SJCRH30 (cell line): ENCODE measurements around the genes LILRA2, LILRB1, EPS8L1 and HSPBP1.

DNA sequence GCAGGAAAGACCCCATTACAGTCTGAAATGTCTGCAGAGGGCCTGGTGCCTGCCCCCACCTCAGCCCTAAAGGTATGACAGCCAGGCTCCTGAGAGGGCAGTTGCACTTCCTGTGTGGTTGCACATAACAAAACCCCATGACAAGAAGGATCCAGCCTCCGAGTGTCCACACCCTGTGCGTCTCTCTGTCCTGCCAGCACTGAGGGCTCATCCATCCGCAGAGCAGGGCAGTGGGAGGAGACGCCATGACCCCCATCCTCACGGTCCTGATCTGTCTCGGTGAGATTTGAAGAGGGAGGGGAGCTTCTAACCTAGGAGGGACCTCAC is at the start of gene LILRA2:
Gene LILRA2, plus strand, starts transcription at position 157 of the 327 bp plus-strand sequence.
- RAMPAGE, long total RNA: no peak

GRCh38 chr19:54593807-54594382 is 463 bp downstream of the LILRA1 start:
- RAMPAGE, long total RNA: no peak

DNA sequence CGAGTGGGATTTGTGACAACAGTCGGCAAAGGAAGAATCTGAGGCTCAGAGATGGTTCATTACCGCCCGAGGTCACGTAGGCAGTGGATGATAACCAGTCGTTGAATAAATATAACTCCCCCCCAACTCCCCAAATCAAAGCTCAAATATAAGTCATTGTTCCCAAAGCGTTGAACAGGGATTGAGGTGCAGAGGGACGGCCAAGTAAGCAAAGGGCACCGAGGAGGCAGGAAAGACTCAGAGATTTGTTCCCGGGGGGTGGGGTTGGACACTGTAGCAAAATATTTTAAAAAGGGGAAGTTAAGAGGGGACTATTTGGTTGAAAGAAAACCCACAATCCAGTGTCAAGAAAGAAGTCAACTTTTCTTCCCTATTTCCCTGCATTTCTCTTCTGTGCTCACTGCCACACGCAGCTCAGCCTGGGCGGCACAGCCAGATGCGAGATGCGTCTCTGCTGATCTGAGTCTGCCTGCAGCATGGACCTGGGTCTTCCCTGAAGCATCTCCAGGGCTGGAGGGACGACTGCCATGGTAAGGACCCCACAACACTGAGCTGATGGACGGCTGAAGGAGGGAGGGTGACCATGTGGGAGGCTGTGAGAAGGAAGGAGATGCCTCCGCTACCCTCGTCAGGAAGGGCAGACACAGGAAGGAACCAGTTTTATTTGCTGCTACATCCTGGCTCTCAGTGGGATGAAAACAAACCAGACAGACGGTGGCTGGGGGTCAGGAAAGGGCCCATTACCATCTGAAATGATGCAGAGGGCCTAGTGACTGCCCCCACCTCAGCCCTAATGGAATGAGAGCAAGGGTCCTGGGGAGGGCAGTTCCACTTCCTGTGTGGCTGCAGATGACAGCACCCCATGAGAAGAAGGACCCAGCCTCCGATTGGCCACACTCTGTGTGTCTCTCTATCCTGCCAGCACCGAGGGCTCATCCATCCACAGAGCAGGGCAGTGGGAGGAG is at the start of gene LILRB1:
Gene LILRB1, plus strand, starts transcription at position 381 of the 965 bp plus-strand sequence.
- RAMPAGE, long total RNA: no peak

- RAMPAGE, long total RNA: no peak
These were observed 13.4 kb downstream of the LILRB1 start for GRCh38 chr19:54643584-54644157.

GRCh38 chr19:54801225-54801652 is 2.2 kb upstream of the KIR2DL4 start:
- RAMPAGE, long total RNA: no peak

DNA sequence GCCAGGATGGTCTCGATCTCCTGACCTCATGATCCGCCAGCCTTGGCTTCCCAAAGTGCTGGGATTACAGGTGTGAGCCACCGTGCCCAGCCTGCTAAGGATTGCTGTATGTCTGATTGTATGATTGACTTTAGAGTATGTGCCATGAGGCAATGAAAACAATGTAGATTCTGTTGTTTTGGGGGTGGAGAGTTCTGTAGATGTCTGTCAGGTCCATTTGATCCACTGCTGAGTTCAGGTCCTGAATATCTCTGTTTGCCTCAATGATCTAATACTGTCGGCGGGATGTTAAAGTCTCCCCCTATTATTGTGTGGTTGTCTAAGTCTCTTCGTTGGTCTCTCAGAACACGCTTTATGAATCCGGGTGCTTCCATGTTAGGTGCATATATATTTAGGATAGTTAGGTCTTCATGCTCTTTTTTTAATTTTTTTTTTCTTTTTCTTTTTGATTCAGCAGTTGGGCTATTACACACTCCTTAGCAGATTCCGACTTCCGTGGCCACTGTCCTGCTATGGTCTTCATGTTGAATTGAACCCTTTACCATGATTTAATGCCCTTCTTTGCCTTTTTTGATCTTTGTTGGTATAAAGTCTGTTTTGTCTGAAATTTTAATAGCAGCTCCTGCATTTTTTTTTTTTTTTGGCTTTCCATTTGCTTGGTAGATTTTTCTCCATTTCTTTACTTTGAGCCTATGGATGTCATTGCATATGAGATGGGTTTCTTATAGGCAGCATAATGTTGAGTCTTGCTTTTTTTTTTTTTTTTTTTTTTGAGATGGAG is 4.3 kb downstream of the FCAR start:
- RAMPAGE, long total RNA: no peak

GRCh38 chr19:55075471-55076133 is at the start of gene EPS8L1:
EPS8L1 (plus strand) TSS chr19:55075869.
- RAMPAGE, long total RNA: no peak

DNA sequence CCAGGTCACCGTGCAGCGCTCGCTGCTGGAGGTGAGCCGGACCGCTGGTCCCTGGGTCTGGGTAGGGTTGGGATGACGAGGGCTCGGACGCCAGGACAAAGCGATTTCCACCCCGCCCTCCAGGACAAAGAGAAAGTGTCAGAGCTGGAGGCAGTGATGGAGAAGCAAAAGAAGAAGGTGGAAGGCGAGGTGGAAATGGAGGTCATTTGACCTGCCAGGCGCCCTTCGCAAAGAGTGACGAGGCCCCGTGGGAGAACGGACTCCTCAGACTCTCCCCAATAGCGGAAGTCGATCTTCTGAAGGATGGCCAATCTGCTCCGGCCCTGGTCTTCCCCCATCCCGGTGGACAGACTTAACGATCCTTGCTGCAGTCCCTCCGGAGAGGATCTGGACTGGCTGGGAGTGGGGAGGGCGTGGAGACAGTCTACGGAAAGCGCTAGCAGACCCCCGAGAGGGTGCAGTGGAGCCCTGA is 11.8 kb downstream of the EPS8L1 start:
- RAMPAGE, long total RNA: no peak

- RAMPAGE, long total RNA: no peak
These were observed 14.2 kb downstream of the PPP1R12C start for GRCh38 chr19:55103235-55103632.

GRCh38 chr19:55147734-55148710 is 984 bp downstream of the TNNT1 start:
- RAMPAGE, long total RNA: no peak

- RAMPAGE, long total RNA: no peak
These were observed 736 bp upstream of the PPP6R1 start for GRCh38 chr19:55259557-55259948.

GRCh38 chr19:55276123-55277263 is 3.4 kb downstream of the HSPBP1 start:
- RAMPAGE, long total RNA: no peak

DNA sequence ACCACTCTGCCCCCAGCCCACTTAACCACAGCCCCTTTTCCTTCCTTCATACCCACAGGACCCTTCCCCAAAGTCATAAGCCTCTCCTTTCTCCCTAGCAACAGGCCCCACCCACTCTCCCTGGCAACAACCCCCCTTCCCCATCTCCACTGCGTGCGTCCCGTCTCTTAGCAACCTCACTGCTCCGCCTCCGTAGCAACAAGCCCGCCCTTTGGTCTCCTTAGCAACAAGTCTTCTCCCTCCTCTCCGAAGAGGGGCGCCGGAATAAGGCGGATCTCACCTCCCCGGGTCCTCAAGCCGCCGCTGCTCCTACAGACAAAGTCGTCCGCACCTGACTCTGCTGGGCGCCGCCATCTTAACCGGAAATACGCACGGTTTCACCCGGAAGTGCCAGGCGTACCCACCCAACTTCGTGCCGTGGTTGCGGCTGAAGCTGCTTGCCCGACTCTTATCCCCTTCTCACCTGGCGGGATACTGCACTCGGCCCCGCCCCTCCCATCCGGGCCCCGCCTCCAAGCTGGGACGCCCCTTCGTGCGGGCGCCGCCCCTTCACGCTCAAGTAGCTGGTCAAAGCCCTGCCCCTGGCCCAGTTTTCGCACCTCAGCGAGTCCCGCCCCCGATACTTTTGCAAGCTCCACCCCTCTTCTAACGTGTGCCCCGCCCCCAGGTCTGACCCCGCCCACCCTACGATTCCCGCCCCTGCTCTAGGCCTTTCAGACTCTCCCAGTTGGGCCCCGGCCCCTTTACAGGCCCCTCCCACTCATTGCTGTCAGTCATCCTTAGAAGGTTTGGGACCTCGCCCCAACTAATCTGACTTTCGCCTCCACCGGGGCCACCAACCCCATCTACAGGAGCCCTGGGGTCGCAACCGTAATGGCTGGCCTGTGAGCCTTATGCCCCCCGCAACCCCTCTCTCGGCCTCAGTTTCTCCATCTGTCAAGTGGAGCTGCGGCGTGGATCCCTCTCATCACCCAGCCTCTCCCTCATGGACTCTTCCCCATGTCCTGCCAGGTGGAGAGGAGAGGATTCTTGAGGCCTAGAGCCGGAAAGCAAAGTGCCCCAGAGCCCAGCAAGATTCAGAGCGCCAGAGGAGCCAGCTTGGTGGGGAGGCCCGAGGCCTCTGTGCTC is at the start of gene HSPBP1:
Gene HSPBP1, minus strand, starts transcription at position 356 of the 1,128 bp plus-strand sequence.
- RAMPAGE, long total RNA: no peak

GRCh38 chr19:55300671-55301548 is 17.1 kb downstream of the BRSK1 start:
- RAMPAGE, long total RNA: no peak

GRCh38 chr19:55360582-55360960 is 2.5 kb downstream of the GARIN5B start:
- RAMPAGE, long total RNA: no peak

DNA sequence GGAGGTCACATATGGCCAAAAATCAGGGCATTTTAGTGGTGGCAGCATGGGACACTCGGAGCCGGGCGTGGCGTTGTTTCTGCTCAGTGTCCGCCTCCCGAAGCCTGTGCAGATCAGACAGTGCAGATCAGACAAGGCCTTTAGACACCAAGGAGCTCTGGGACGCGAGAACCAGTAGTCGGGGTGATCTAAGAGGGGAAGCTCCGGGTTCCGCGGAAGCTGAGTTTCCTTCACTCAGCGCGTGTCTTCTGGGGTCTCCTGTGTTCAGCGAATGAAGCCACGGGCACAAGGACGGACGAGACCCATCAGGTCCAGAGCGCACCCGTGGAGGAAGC is 381 bp upstream of the TMEM238 start:
- RAMPAGE, long total RNA: no peak

GRCh38 chr19:55406297-55407560 is 859 bp downstream of the UBE2S start:
- RAMPAGE, long total RNA: no peak

- RAMPAGE, long total RNA: no peak
These were observed 4.6 kb upstream of the SBK3 start for GRCh38 chr19:55549531-55550811.

GRCh38 chr19:55563264-55563632 is 17.4 kb downstream of the ZNF579 start:
- RAMPAGE, long total RNA: no peak

DNA sequence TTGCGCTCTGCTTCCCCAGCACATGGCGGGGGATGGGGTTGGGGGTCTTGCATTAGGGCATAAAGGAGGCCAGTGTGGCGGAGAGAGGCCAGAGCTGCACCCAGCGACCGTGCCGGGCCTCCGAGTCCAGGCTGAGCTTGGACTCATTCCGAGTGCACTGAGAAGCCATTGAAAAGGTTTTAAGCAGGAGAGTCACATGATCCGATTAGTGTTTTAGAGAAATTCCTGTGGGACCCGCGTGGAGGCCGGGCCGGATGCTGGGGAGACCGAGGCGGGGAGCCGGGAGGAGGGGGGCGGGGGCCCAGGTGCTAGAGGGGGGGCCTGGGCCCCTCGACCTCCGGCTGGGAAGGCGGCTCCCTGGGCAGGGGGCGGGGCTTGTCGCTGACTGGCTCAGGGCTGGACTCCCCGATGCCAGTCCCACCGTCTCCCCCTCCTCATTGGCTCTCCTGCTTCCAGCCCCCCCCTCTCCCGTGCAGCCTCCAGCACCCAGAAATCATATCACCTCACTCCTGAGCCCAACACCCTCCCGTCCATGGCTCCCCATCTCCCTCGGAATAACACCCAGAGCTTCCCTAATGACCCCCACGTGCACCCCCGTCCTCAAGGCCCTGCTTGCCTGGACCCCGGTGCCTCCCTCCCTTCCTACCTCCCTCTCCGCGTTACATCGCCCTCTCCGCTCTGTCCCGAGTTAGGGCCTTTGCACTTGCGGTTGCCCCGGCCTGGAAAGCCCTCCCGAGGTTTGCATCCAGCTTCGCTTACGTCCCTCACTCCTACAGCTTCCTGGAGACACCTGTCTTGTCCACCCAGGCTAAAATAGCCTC is 5.2 kb upstream of the ZNF579 start:
- RAMPAGE, long total RNA: no peak